Hematopoietic multipotent progenitor cell (in vitro differentiated cells): ENCODE measurements around the genes CMSS1 and CEP97.

GRCh38 chr3:99817641-99818566, at the start of gene CMSS1:
TSS of gene CMSS1 (plus strand) at chr3:99817862.
- CAGE, long polyA plus RNA: start-site peak on the plus strand at chr3:99817822-99817954, 1,915 reads

DNA sequence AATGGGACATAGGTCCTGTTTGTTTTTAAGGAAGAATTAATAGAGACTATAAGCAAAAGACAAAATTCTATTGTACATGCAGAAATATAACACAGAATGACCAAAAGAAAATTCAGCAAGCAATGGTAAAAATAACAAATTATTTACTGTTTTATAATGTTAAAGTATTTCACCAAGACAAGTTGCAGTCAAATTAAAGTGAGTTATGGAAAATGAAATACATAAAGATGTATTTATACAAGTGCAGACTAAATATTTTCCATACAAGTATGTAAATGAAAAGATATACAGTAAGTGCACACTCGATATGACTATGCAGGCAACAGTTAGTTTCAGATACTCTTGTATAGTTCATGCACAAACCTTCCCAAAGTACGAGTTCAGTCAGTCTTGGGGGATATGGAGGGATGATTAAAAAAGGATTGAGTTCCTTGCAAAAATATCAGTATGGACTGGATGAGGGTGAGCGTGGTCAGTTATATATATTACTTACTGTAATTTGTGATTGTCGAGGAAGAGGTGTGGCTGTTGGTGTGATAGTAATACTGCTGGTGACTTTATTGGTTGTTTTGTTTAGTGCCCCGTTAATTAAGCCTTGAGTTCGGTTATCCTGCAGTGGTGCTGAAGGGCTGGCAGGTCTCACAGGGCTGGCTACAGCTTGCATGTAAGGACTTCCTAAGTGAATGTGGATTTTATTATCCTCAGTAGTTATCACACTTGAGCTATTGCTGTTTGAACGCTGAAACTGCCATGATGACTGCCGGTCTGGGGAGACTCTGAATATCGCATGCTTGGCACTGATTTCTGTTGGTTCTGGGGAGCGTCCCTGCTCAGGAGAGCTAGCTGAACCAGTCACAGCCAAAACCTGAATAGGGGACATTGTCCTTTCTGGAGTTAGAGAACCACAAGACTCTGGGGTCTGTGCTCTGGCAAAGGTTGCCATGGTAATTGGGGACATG, 30.4 kb downstream of the CMSS1 start:
- CAGE, long polyA plus RNA: no peak

GRCh38 chr3:99872975-99873687, 55.5 kb downstream of the CMSS1 start:
- CAGE, long polyA plus RNA: no peak

DNA sequence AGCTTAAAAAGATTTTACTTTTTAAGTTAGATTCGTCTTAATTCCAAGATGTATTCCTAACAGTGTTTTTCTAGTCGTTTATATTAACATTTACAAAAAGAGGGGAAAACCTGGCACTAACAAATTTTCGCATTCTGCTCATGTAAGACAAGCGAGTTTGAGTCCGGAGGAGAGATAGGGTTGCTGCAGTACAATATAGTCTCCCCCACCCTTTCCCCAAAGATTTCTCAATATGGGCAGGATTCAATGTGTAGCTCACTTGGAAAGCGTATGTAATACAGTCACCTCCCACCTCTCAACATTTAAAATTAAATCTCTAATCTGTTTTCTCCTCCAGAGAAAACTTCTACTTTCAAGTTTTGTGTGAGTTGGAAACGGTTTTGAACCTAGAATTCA, 57.9 kb downstream of the CMSS1 start:
- CAGE, long polyA plus RNA: no peak

DNA sequence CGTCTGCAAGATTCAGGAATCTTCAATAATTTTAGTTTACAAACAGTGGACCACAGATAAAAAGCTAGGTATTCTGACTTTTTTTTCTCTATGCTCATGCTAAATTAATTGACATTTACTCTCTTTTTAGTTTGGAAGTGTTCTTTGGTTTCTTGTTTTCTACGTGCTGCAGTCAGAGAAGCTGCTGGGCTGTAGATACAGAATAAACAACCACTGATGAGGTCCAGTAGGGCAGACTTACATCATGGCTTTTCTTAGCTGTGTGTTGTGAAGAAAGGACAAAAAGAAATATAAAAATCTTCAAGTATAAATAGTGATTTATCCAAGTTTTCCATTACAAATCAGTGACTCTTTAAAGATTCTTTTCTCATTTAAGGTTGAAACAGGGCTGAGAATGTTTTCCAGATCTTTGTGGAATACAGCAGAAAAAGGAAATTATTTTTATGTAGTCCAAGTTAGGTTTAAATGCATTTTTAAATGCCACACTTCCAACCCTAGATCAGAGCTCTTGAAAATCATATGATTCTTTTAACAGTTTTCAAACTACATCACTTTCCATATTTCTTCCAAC, 122.2 kb downstream of the CMSS1 start:
- CAGE, long polyA plus RNA: no peak

GRCh38 chr3:100021184-100021707, 93.1 kb downstream of the FILIP1L start:
- CAGE, long polyA plus RNA: no peak

DNA sequence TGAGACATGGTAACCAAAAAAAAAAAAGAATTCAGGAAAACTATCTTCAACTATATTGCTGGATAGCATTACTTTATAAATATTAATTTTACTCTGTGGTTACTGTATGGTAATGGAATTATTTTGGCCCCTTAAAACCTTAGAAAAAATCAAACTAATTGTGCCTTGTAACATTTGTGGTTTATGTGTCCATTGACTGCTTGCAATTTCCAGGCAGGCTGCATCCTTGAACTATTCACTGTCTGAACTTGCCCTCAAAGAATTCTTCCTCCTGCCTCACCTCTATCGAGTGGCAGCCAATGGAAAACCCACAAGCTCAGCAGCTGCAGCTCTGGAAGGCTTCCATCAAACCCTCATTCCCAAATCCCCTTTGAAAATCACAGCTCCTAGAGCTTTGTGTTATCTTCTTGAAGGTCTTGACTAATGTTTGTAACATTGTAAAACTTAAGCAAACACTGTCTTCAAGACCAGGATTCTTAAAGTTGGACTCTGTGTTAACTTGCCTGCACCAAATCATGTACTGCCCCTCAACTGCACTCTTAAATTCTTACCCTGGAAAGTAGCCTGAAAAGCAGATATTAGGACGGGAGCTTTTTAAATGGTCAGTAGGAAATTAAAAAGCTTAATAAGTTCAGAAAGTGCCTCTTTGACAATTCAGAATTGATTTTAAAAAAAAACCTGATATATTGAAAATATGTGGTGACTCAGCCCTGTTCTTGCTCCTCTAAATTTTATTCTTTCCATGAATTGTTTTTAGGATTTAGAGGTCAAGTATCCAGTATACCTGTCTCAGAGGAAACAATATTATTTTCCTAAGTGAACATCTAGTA, 81.0 kb downstream of the FILIP1L start:
- CAGE, long polyA plus RNA: no peak

GRCh38 chr3:100040431-100041013, 73.8 kb downstream of the FILIP1L start:
- CAGE, long polyA plus RNA: no peak

DNA sequence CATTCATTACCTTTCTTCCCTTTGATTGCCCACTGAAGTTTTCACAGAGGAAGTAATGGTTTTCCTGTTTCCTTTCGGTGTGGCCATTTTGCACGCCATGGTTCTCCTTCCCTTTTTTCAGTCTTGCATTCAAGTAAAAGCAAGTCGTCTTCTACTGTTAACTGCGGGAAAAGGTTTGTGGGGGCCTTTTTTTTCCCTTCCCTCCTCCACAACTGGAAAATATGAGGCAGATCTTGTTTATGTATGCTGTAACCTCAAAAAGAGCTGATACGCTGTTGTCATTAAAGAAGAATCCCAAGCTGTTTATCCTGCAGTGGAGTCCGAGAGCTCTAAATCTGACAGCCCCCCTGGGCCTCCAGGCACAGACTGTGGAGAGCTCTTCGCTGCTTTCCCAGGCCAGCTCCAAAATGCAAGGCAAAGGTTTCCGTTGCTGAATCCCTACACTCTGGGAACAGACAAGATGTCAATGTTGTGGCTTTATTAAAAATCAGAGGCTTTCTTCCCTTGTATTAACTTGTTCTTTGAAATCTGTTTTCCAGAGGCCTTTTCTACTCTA, 40.3 kb downstream of the FILIP1L start:
- CAGE, long polyA plus RNA: no peak

GRCh38 chr3:100136843-100137409, 22.6 kb upstream of the FILIP1L start:
- CAGE, long polyA plus RNA: no peak

- CAGE, long polyA plus RNA: no peak
These were observed 4.4 kb downstream of the NIT2 start for GRCh38 chr3:100338911-100339450.

DNA sequence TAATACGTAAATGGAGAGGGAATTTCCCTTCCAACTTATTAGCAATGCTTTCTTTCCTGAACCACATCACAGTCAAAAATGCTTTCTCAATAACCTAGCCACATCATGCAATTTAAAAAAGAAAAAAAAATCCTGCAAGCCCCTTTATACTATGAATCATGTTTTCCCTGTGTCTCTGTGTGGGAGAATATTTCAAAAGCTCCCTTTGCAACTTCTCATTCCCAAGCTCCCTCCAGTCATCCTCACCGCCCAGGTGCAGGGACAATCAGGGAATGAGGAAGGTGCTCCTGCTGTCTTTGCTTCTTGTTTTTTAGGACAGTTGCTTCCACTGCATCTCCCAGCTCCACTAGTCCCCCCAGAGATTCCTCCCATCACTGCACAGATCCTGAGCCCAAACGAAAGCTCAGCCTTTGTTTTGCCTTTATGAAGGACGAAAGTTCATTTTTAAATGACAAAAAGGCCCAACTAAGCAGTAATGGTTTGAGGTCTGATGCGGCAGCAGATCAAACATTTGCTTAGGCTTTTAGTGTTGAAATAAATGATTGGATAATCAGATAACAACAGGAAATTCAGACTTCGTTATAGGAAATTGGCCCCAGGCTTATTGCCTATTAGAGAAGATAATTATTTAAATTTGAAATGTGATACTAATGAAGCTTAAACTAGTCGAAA, 47.8 kb upstream of the ADGRG7 start:
- CAGE, long polyA plus RNA: no peak

GRCh38 chr3:100635211-100635868, 25.9 kb downstream of the ADGRG7 start:
- CAGE, long polyA plus RNA: no peak

- CAGE, long polyA plus RNA: no peak
These were observed 8.4 kb upstream of the SENP7 start for GRCh38 chr3:101521458-101521829.

DNA sequence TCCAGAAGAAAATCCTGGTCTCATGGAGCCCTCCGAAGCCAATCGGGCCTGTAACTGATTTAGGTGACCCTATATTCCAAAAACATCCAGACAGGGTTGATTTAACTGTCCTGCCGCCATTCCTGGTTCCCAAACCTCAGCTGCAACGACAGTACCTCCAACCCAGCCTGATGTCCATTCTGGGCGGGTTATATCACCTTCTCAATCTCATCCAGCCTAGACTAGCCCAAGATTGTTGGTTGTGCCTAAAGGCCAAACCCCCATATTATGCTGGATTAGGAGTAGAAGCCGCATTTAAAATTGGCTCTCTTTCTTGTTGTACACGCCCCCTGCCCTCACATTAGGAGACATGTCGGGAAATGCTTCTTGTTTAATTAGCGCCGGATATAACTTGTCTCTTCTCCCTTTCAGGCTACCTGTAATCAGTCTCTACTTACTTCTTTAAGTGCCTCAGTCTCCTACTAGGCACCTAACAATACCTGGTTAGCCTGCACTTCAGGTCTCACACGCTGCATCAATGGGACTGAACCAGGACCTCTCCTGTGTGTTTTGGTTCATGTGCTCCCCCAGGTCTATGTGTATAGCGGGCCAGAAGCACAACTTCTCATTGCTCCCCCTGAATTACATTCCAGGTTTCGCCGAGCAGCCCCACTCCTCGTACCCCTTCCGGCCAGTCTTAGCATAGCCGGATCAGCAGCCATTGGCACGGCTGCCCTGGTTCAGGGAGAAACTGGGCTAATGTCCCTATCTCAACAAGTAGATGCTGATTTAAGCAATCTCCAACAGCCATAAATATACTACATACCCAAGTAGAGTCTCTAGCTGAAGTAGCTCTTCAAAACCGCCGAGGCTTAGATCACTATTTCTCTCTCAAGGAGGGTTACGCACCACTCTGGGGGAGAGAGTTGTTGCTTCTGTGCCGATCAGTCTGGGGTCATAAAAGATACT, 36.4 kb downstream of the ZBTB11 start:
- CAGE, long polyA plus RNA: no peak

DNA sequence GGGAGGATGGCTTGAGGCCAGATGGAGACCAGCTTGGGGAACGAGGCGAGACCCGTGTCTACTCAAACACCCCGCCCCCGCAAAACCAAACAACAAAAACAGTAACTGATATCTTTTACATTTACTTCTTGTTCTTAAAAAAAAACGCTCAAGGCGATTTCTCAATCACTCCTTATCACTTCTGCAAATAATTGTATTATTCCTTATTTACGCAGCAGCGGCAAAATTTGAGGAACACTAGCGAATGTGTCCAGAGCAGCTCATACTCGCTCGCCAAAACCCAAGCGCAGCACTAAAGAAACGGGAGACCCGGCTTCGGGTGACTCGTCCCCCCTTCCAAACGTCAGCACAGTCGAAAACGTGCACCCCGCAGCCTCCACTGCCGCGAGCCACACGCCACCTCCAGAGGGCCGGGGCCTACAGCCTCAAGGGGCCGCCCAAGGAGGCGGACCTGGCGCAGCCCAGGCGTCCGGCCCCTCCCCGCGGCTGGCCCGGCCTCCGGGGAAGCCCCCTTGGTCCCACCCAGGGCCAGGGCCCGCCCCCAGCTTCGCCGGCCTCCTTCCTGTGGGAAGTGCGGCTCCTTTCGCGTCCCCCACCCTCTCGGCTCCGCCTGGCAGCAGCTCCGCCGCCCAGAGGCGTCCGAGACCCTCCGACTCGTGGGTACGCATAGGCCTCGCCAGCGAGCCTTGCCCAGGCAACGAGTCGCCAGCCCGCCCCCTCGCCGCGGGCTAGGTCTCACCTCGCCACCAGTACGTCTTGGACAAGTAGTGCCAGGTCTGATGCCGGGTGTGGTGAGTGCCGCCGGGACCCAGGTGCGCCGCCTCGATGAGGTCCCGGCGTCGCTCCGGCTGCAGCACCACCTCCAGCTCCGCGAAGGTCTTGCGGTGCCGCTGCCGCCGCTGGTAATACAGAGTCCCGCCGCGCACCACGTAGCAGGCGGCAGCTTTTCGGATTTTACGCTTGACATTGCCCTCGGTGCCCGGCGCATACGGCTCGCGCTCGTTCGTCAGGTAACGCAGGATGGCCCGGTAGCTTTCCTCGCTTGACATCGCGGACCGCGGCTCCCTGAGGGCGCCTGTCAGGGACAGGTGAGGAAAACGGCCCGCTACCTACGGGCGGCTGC, 705 bp downstream of the ZBTB11 start:
- CAGE, long polyA plus RNA: start-site peak on the plus strand centred at position 596 of the sequence, 35 bp wide, 119 reads

GRCh38 chr3:101720593-101721190, 3.7 kb upstream of the CEP97 start:
- CAGE, long polyA plus RNA: no peak

DNA sequence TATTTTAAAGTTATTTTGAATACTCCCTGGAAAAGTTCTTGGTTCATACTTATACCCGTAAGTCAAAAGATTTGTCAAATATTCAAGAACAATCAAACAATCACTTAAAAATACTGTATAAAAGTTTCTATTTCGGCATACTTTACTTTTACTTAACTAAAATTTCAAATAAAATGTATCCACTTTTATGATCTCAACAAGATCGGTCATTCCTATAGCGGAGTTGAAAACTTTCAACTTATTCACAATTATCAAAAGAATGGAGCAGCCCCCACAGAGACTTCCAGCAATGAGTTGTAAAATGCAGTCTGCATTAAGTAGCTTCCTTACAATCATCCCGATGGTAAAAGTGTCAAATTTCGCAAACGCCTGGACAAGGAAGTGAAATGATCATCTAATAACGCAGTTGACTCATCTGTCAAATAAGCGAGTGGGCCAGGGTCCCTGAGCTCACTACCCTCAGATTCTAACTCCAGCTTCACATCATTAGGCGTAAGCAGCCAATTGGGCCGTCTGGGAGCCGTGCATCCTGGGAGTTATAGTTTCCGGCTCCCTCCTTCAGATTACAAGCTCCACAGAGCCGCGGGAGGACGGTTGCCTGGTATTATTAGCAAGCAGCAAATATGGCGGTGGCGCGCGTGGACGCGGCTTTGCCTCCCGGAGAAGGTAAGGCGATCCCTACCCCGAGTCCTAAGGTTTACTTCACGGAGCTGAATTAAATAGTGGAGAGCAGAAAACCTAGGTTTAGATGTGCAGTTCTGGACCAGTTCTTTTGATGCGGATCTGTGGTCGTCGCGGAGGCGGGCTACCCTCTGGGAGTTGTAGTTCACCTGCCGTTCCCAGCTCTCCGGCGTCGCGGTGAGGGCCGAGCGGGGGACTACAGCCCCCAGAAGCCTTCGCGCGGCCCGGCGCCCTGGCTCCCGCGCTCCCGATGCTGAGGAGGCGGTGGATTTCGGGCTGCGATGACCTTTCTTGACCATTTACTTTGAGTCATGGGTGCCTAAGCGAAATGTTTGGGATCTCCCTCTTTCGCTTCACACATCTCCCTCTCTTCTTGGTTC, at the start of gene CEP97:
TSS of gene CEP97 (plus strand) at position 561 of the 1,061 bp plus-strand sequence.
- CAGE, long polyA plus RNA: no peak

GRCh38 chr3:101725115-101725626, 757 bp downstream of the CEP97 start:
- CAGE, long polyA plus RNA: no peak

GRCh38 chr3:101780573-101781102, 1.6 kb downstream of the NXPE3 start:
- CAGE, long polyA plus RNA: no peak